Ileum (tissue), 1 donor: ENCODE measurements around a stretch of chr9.

DNA sequence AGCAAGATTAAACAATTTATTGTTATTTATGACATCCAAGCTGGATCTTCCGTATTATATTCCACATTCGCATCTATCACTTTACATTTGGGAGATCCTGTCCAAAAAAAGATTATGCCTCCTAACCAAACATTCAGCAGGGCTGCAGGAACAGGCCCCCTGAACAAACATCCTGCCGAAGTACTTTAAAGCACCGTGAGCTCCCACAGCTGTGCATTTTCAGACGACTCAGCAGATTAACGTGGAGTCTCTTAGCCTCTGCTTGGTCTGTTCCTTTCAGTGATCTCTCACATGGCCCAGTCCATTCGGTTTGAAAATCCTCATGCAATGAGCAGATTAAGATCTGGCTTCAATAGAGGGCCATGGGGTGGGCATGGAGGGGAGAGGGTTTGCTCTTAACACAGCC is 33.6 kb upstream of the WASHC1 start:
- PRO-cap, result no peak

- PRO-cap, result no peak
Observed at GRCh38 chr9:72606-73011, 43.4 kb upstream of the WASHC1 start.

GRCh38 chr9:278289-279405 is 64.0 kb downstream of the DOCK8 start:
- PRO-cap, result no peak

- PRO-cap, result unidirectional peak, minus-strand start at chr9:375414
Observed at GRCh38 chr9:375357-375607, 129.2 kb upstream of the KANK1 start.

DNA sequence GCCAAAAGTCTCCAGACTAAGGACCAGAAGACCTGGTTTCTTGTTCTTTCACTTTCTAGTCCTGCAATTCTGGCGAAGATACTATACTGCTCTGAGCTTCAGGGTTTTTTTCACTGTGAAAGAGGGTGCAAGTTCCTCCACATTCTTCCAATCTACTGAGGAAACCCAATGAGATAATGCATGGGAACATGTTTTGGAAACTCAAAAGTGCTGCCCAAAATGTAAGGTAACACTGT is 35.6 kb upstream of the KANK1 start:
- PRO-cap, result no peak

DNA sequence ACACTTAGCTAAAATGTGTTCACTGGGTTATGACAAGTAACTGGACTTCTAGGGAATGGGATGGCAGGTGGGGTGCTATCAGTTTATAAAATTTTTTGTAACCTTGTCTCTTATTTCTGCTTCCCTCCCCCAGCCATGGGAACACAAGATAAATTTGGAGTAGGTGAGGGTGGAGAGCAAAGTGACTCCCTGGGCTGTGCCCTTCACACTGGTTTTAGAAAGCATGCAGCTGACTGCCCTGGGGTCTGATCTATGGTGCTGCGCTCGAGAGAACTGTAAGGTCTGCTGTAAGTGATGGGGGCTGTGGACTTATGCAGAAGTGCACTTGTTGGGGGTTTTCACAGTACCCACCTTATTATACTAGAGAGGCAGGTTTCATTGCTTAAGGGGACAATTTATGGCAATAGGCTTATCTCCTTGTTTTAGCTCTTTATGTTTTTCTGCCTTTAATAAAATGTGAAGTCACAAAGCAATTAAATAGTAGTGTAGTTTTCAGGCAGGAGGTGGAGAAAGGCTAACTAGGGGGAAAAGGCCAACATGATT is 89.4 kb downstream of the KANK1 start:
- PRO-cap, result no peak

DNA sequence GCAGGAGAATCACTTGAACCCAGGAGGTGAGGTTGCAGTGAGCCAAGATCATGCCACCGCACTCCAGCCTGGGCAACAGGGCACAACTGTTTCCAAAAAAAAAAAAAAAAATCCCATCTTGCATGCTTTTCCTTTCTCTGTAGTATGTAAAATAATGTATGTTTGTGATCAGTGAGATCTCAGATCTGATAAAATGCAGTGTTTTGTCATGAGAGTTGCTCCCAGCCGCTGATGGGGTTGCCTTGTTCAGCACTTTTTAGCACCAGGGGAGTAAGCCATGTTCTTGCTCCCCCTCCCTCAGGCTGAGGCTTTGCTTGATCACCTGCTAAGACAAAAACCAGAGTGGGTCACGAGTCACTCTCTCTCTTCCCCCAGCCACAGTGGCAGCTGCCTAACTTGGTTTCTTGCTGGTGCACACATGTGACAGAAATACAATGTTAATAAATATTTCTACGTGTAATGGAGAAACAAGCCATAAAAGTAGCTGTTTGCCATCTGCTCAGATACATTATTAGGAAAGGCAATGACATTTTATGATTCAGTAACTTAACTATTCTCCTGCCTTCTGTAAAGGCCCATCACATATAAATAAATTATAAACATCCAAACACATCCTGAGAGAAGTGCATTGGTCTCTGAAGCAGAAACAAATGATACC is 124.6 kb downstream of the KANK1 start:
- PRO-cap, result no peak

- PRO-cap, result no peak
Observed at GRCh38 chr9:698098-698725, 143.3 kb upstream of the DMRT1 start.

DNA sequence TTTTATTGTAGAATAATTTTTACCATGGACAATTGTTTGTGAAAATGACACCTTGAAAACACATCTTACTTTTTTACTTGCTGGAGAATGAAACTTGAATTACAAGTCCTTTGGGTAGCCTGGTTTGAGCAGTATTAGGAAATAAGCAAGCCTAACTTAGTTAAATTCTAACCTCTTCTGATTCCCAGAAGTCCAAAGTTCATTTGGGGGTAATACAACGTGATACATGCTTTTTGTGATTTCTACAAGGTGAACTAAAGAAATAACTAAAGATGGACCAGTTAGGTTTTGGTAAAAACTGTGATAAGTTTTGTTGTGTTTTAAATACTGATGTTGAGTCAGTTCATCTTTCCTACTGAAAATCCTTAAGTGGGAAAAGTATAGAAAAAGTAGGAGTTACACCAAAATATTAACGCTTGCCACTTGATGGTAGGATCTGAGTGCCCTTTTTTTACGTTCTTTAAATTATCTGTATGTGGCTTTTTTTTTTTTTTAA is 135.4 kb upstream of the DMRT1 start:
- PRO-cap, result no peak

GRCh38 chr9:711210-712159 is 130.0 kb upstream of the DMRT1 start:
- PRO-cap, result no peak

DNA sequence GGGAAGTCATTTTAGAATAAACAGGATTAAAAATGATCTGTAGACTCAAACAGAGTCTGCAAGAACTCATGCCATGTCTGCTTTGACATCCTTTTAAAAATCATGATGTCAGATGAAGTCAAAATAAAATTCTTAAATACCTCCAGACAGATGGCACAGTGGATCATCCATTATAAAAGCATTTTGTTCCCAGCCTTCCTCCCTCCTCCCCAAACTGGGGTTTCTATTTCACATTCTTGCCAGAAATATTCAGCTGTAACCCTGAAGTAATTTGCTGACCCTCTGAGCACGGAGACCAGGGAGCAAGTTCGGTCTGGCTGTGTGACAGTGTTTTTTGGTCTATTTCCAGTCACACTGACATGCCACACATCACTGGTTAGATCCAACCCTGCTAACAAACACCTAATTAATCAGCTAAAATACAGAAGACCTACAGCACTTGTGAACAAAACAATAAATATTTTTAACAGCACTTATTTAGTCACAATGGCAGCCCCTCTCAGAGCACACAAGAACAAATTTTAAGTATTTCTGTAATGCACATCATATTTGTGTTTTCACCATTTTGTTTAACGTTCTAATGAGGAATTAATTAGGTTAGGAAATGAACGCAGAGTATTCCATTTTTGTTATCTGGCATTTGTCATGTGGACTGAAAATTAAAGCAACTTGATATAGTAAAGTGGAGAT is 126.1 kb upstream of the DMRT1 start:
- PRO-cap, result no peak

DNA sequence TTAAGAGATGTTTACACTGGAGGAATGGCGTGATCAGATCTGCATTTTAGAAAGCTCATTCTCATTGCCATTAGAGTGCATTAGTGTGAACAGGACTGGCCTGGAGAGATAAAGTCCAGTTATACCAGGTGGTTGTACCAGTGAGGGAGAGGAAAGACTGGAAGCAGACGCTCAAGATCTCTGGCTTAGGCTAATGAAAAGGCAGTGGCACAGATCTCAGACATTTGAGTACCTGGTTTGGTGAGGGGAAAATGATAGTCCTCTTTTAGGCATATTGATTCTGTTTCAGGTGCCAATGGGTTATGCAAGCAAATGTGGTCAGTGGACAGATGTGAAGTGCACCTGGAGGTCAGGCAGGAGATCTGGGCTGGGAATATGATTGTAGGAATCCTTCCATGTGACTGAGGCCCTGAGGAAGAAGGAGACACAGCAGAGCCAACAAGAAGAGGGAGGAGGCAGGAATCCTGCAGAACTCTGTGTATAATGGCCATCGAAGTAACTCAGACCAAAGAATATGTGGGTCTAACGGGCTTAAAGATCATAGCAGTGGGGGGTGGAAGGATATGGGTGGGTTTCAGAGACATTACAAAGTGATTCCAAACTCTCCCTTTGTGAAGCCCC is 63.7 kb upstream of the SMARCA2 start:
- PRO-cap, result no peak

GRCh38 chr9:2191148-2191892 is 176.2 kb downstream of the SMARCA2 start:
- PRO-cap, result no peak

DNA sequence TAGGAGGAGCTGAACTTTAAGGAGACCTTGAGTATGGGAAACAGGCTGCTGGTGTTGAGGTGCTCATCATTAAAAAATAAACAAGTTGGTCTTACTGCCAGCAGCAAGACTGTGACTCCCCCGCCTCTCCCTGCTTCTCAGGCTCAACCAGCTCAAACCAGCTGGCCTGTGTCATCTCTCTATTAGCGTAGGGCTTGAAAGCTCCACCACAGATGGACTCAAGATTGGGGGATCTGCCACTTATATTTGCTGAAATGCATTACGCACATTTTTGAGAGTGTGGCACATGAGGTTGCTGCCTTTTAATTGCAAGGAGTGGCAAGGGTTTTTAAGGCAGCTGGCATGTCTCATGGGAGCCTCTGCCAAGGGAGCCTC is 219.1 kb downstream of the SMARCA2 start:
- PRO-cap, result no peak

DNA sequence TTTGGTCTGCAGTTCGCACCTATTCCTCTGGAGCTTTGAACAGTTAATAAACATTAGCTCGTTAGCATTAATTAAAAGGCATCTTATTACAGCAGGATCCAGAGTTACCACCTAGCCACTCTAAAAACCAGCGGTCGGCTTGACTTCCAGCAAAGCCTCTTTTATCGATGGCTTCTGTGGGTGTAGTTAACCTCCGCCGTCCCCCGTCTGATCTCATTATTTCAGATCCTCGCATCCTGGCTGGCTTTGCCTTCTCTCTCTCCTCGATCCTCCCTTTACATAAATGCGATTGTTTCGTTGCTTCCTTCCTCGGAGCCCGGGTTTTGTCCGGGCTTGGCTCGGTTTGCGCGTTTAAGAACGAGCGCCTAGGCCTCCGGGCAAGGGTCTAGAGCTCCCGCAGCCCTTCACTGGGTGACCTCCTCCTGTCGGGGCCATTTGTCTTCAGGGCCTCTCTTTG is 225.9 kb downstream of the SMARCA2 start:
- PRO-cap, result no peak

GRCh38 chr9:2289357-2289740 is 274.2 kb downstream of the SMARCA2 start:
- PRO-cap, result no peak

GRCh38 chr9:2602524-2603139 is 19.0 kb upstream of the VLDLR start:
- PRO-cap, result no peak

GRCh38 chr9:2634061-2634521 is 12.5 kb downstream of the VLDLR start:
- PRO-cap, result no peak

DNA sequence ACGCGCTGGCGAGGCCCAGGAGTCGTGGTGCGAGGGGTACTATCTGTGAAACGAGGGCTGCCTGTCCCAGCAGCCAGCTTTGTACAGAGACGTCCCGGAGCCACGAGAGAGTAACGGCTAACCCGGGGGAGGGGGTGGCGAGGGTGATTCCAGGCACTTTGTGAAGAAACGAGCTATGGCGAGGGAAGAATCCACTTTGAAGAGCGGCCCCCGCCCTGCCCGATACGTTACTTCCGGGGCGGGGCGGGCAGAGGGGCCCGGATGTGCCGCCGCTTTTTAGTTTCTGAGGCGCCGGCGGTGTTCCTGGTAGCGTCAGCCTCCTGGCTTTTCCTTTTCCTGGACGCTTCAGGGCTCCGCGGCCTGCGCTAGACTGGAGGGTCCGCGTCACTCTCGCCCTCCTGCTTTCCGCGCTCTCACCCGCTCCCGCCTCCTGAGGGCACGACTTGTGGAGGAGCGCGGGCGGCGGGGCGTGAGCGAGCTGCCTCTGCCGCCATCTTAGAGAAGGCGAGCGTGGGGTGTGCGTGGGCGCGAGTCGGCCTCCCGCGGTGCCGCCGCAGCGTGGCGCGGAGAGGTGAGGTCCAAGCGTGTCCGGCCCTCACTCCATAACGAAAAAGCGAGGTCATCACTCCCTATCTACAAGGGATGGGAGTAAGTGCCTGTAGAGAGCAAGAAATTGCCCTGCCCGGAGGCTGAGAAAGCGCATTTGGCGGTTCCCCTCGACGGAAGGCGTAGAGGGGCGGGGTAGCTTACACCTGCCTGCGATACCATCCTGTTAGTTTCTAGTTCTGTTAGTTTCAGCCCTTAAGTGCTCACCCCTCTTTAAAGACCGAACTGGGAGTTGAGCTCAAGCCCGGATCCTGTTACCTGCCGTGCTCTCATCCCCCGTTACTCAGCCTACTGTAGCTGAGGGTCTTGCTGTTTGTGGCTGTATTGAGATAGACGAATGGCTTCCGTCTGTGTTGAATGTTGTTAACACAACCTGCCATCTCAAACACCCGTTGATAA is 708 bp upstream of the RFX3 start:
- PRO-cap, result bidirectional peak, plus-strand start at position 286 of the sequence, minus-strand start at position 224 of the sequence; bidirectional peak, plus-strand start at position 498 of the sequence, minus-strand start at position 497 of the sequence; bidirectional peak, plus-strand start at position 822 of the sequence, minus-strand start at position 728 of the sequence; bidirectional peak, plus-strand start at position 936 of the sequence, minus-strand start at position 891 of the sequence

DNA sequence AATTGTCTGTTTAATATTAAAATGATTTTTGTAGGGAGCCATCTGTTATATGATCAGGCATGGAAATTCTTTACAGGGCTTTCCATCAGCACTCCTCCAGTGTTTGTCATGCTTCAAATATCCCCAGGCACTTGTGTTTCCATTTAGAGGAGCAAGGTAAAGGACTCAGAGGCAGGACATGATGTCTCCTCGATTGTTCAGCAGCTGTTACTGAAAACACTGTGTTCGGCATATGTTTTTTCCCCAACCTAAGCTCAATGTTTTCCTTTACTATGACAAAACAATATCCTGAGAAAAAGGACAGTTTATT is 172.3 kb upstream of the RFX3 start:
- PRO-cap, result no peak